A375 (cell line): ENCODE measurements around the genes KIAA0753, DLG4, ACAP1, NLGN2 and SPEM2.

- RAMPAGE, long total RNA = start-site peak on the minus strand at chr17:6640659-6640703, 46 and 19 reads in 2 replicates
These were observed at the start of gene KIAA0753 for GRCh38 chr17:6640224-6640859. TSS of gene KIAA0753 (minus strand) at chr17:6640711.

- RAMPAGE, long total RNA = no peak
These were observed 2.0 kb downstream of the TXNDC17 start for GRCh38 chr17:6642813-6643338.

GRCh38 chr17:6654643-6655692, 3.4 kb downstream of the C17orf100 start:
- RAMPAGE, long total RNA = no peak

GRCh38 chr17:6689027-6689602, 24.1 kb downstream of the SLC13A5 start:
- RAMPAGE, long total RNA = no peak

GRCh38 chr17:6691499-6692060, 21.6 kb downstream of the SLC13A5 start:
- RAMPAGE, long total RNA = no peak

- RAMPAGE, long total RNA = no peak
These were observed 2.3 kb upstream of the XAF1 start for GRCh38 chr17:6753508-6754050.

- RAMPAGE, long total RNA = no peak
These were observed 59.4 kb upstream of the ALOX12 start for GRCh38 chr17:6936208-6937080.

GRCh38 chr17:7045890-7046652, 2.2 kb upstream of the SLC16A11 start:
- RAMPAGE, long total RNA = no peak

GRCh38 chr17:7075524-7075903, 4.5 kb downstream of the CLEC10A start:
- RAMPAGE, long total RNA = no peak

- RAMPAGE, long total RNA = no peak
These were observed 18.0 kb upstream of the ASGR2 start for GRCh38 chr17:7132394-7133212.

- RAMPAGE, long total RNA = no peak
These were observed 1.9 kb downstream of the ASGR1 start for GRCh38 chr17:7177131-7177906.

DNA sequence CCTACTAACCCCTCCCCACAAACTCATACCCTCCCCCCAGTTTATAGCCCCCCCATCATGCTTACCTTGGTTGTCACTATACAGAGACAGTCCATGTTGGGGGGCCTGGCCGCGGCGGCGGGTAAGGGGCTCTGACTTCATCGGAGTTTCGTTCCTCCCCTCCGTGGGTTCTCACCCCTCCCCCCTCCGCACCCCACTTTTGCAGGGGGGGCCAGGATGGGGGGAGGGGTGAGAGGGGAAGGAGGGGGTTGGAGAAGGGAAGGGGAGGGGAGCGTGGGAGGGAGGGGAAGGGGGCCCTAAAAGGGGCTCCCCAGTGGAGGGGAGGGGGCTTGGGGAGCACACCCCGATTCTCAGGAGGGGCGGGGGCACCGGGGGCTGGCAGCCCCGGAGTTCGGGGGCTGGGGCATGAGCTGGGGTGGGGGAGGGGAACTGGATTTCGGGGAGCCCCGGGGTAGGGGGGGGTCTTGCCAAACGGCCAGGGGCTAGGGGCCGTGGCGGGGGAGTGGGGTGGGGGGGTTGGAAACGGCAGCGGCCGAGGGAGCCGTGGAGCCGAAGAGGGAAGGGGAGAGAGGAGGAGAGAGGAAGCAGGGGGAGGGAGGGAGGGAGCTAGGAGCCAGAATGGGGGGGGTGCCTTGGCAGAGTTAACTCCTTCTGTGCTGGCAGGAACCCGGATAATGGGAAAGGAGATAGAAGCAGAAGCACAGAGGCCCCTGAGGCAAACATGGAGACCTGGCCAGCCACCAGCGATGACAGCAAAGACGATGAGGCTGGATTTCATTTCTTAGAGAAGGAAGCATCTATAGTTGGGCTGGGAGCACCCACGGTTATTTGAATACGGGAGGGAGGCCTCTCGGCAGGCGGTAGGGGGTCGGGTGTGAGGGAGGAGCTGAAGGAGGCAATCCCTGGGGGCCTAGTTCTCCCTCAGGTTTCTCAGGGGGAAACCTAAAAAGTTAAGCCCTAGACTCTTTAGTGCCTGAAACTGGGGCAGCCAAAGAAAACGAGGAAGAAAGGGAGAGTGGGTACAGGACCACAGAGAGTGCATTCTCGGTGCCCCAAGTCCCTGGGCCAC, at the start of gene DLG4:
Gene DLG4 (minus strand): TSS at position 575 of the 1,069 bp plus-strand sequence.
- RAMPAGE, long total RNA = no peak

- RAMPAGE, long total RNA = no peak
These were observed 1.2 kb upstream of the DVL2 start for GRCh38 chr17:7235241-7236127.

GRCh38 chr17:7241663-7241998, 618 bp downstream of the GABARAP start:
- RAMPAGE, long total RNA = start-site peak on the minus strand at chr17:7241791-7241849, 253 and 37 reads in 2 replicates

- RAMPAGE, long total RNA = no peak
These were observed 3.8 kb upstream of the CLDN7 start for GRCh38 chr17:7266089-7266389.

GRCh38 chr17:7315757-7316399, 718 bp upstream of the GPS2 start:
- RAMPAGE, long total RNA = no peak

GRCh38 chr17:7336314-7336853, at the start of gene ACAP1:
TSS of gene ACAP1 (plus strand) at chr17:7336529.
- RAMPAGE, long total RNA = no peak

GRCh38 chr17:7407681-7407909, at the start of gene NLGN2:
TSS of gene NLGN2 (plus strand) at chr17:7407845.
- RAMPAGE, long total RNA = no peak

GRCh38 chr17:7425368-7425827, at the start of gene SPEM2:
TSS of gene SPEM2 (plus strand) at chr17:7425616.
- RAMPAGE, long total RNA = no peak

DNA sequence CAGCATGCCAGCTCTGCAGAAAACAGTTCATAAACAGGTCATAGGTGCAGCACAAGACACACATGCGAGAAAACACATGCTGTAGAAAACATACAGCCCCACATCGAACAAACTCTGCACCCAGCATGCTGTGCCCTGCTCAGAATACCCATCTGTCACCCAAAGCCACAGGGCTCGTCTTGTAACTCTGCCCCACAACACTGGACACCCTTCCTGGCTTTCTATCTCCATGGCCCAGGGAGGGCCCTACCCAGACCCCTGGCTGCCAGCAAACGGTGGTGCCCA, 899 bp downstream of the ZBTB4 start:
- RAMPAGE, long total RNA = no peak